Measurements from ENCODE around the genes SATB1, LRRC3B and SLC4A7.

GRCh38 chr3:18424397-18424793 is 744 bp downstream of the SATB1 start:
- PRO-cap, 3 experiments, result peak in 2 of 3 experiments; most common plus-strand start chr3:18424696 (in 2); most common minus-strand start chr3:18424539 (in 2)
- RAMPAGE, long total RNA, 4 experiments, result no peak in any of the 4 experiments
- RRBS, result no CpG with 5 or more reads among the region's 20 CpGs

- PRO-cap, 3 experiments, result peak in 3 of 3 experiments; most common plus-strand start chr3:18424949 (in 3); most common minus-strand start chr3:18425314 (in 3)
- RAMPAGE, long total RNA, 4 experiments, result no peak in any of the 4 experiments
- RRBS, result 2% methylated on average over 33 of the region's 82 CpGs
Measured at GRCh38 chr3:18424794-18425581, at the start of gene SATB1. TSS of gene SATB1 (minus strand) at chr3:18425339.

DNA sequence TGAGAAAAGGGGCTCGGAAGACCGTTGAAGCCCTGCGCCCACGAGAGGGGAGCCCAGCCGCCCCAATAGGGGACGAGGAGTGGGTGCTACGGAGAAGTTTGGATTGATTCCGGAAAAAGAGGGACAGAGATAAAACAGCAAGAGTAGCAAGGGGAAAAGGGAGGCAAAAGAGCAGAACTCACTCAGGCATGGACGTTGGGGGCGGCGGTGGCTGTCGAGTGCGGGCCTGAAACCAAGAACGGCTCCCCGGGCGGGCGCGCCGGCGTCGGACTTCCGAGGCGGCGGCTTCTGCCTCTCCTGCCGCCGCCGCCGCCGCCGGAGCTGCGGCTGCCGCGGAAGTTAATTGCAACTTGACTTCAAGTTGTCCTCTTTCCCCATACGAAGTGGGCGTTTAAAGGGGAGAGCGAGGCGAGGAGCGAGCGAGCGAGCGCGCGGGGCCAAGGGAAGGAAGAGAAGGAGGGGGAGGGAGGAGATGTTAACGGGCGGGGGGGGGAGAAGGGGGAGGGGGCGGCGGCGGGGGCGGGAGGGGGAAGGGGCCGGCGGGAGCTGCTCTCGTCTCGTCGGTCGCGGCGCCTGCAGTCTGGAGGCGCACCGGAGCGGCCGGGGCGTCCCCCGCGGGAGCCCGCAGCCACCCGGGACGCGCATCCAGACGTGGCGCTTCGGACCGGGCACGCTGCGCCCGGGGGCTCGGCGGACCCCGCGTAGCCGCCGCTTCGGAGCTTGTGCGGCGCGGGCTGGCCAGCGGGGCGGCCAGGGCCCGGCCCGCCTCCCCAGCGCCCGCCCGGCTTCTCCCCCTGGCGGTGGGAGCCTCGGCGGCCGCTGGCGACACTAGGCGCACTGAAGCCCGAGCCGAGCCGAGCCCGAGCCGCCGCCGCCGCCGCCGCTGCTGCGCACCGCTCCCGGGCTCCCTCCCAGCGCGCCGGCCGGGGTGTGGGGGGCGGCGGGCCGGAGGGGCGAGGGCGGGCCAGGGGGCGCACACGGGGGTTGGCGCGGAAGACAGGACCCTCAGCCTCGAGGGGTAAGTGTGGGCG is 19.6 kb upstream of the SATB1 start:
- PRO-cap, 3 experiments, result peak in 3 of 3 experiments; most common plus-strand start position 578 of the sequence (in 3); most common minus-strand start position 329 of the sequence (in 3)
- RAMPAGE, long total RNA, 4 experiments, result no peak in any of the 4 experiments
- RRBS, result under 1% methylated on average over 36 of the region's 126 CpGs

DNA sequence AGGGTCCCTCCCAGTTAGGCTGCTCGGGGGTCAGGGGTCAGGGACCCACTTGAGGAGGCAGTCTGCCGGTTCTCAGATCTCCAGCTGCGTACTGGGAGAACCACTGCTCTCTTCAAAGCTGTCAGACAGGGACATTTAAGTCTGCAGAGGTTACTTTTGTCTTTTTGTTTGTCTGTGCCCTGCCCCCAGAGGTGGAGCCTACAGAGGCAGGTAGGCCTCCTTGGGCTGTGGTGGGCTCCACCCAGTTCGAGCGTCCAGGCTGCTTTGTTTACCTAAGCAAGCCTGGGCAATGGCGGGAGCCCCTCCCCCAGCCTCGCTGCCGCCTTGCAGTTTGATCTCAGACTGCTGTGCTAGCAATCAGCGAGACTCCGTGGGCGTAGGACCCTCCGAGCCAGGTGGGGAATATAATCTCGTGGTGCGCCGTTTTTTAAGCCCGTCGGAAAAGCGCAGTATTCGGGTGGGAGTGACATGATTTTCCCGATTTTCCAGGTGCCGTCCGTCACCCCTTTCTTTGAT is 268.5 kb upstream of the SATB1 start:
- PRO-cap, 3 experiments, result no peak in any of the 3 experiments
- RAMPAGE, long total RNA, 4 experiments, result no peak in any of the 4 experiments
- RRBS, result no CpG with 5 or more reads among the region's 22 CpGs

DNA sequence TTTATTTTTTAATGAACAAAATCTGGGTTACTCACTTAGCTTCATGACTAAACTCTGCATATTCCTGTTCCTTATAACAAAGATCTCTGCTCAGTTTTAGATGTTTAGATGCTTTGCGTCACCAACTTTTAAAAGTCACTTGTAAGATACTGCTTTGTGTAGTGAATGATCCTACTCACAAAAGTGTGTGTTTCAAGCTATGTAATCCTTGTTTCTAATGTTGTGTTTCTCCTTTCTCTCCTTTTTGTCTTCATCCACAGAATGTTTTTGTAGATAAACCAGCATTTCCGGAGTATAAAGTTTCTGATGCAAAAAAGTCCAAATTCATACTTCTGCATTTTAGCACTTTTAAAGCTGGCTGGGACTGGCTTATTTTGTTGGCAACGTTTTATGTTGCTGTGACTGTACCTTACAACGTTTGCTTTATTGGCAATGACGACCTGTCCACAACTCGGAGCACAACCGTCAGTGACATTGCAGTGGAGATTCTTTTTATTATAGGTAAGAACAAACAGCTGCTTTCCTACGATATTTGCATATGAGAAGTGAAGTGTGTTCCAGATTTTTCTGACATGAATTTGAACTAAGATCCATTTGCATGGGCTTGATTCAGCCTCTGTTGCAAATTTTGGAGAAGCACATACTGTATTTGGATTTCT is 199.3 kb downstream of the KCNH8 start:
- PRO-cap, 3 experiments, result no peak in any of the 3 experiments
- RAMPAGE, long total RNA, 4 experiments, result no peak in any of the 4 experiments
- RRBS, result no CpG with 5 or more reads among the region's 8 CpGs

DNA sequence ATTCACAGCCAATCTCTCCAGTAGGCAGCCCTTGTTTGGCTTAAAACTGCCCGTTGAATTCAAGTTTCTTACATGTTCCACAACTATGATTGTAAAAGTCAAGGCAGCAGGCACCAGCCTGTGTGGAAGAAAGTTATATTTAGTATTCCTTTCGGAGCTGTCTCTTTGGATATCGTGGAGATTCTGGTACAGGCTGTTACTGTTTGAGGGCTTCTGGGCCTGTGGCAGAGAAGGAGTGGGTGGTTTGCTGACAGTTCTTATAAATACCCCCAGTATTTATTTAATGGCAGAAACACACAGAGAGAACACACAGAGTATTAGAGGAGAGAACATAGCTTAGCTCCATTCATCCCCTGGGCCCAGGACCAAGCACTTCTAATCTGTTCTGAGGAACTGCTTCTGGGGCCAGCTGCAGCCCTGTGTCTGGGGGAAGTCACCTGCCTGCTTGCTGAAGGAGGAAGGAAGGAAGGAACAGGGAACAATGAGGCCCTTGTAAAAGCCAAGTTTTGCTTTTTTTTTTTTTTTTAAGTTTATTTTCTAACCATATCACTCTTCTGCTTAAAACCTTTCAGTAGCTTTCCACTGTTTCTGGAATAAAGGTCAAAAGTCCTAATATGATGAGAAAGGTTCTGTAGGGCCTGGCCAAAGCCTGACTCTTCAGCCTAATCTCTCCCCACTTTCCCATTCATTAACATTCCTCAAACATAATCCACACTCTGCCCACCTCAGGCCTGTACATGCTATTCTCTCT is 11.7 kb upstream of the PP2D1 start:
- PRO-cap, 3 experiments, result no peak in any of the 3 experiments
- RAMPAGE, long total RNA, 4 experiments, result no peak in any of the 4 experiments
- RRBS, result no CpG with 5 or more reads among the region's 3 CpGs

GRCh38 chr3:20182216-20182548 is 3.8 kb downstream of the SGO1 start:
- PRO-cap, 3 experiments, result no peak in any of the 3 experiments
- RAMPAGE, long total RNA, 4 experiments, result no peak in any of the 4 experiments
- RRBS, result no CpG with 5 or more reads among the region's 3 CpGs

DNA sequence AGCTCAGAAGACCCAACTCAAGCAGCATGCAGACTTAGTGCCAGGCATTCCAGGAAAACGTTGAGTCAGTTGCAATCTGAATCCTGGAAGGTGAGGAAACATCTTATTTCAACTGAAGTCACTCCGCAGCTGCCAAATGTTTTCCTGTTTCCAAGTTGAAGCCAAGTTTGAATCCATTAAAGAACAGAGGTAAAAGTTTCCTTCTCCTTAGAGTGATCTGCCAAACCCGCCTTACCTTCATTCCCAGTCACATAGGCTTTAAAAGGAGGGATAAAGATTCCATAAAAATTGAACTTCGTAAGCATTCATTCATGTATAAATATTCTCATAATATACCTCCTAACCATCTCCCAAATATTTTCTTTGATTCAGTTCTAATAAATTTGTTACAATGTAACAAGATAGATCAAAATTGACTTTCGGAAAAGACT is 126.3 kb downstream of the ZNF385D start:
- PRO-cap, 3 experiments, result no peak in any of the 3 experiments
- RAMPAGE, long total RNA, 4 experiments, result no peak in any of the 4 experiments
- RRBS, result no CpG with 5 or more reads among the region's 5 CpGs

DNA sequence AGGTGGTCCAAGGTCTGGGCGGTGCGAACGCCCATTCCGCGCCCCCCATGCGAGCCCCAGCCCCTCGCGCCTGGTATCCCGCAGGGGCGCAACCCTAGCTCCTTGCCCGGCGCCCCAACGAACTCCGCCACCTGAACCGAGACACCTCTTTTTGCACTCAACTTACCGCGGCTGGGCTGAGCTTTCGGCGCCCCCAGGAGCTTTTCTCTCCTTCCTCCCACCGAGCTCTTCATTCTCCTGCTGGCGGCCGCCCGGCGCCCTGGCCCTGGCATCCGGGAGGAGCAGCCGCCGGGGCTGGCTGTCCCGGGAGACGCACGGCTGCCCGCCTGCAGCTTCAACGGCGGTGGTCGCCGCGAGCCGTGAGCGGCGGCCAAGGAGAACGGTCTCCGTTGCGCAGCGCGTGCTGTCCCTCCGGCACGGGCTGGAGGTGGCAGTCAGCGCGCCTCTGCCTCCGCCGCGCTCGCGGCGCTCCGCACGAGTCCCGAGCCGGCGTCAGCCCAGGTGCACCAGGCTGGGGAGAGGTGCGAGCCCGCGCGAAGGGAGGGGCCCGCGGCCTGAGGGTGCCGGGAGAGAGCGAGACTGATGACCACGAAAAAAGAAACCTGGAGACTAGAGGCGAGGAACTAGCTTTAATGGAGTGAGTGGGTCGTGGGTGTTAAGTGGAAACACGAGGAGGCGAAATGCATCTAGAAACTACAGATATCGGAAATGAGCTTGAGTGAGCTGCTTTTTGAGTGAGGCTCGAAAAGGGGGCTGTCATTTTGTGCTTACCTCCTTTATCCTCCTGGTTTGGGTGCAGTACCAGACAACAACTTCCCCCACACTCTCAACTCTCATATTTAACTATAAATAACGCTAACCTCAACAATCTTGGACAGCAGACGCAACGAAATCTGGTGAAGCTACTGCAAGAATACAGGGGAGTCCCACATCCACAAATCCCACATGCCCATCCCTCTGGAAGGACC is 621.6 kb upstream of the ZNF385D start:
- PRO-cap, 3 experiments, result no peak in any of the 3 experiments
- RAMPAGE, long total RNA, 4 experiments, result no peak in any of the 4 experiments
- RRBS, result 2% methylated on average over 30 of the region's 77 CpGs

GRCh38 chr3:23263877-23264548 is 60.9 kb downstream of the UBE2E2 start:
- PRO-cap, 3 experiments, result no peak in any of the 3 experiments
- RAMPAGE, long total RNA, 4 experiments, result no peak in any of the 4 experiments
- RRBS, result no CpG with 5 or more reads among the region's 8 CpGs

GRCh38 chr3:23804167-23804686 is 1.5 kb upstream of the UBE2E1 start:
- PRO-cap, 3 experiments, result no peak in any of the 3 experiments
- RAMPAGE, long total RNA, 4 experiments, result no peak in any of the 4 experiments
- RRBS, result no CpG with 5 or more reads among the region's 2 CpGs

- PRO-cap, 3 experiments, result no peak in any of the 3 experiments
- RAMPAGE, long total RNA, 4 experiments, result no peak in any of the 4 experiments
- RRBS, result no CpG with 5 or more reads among the region's 5 CpGs
Measured at GRCh38 chr3:23820638-23821578, 15.2 kb downstream of the UBE2E1 start.

DNA sequence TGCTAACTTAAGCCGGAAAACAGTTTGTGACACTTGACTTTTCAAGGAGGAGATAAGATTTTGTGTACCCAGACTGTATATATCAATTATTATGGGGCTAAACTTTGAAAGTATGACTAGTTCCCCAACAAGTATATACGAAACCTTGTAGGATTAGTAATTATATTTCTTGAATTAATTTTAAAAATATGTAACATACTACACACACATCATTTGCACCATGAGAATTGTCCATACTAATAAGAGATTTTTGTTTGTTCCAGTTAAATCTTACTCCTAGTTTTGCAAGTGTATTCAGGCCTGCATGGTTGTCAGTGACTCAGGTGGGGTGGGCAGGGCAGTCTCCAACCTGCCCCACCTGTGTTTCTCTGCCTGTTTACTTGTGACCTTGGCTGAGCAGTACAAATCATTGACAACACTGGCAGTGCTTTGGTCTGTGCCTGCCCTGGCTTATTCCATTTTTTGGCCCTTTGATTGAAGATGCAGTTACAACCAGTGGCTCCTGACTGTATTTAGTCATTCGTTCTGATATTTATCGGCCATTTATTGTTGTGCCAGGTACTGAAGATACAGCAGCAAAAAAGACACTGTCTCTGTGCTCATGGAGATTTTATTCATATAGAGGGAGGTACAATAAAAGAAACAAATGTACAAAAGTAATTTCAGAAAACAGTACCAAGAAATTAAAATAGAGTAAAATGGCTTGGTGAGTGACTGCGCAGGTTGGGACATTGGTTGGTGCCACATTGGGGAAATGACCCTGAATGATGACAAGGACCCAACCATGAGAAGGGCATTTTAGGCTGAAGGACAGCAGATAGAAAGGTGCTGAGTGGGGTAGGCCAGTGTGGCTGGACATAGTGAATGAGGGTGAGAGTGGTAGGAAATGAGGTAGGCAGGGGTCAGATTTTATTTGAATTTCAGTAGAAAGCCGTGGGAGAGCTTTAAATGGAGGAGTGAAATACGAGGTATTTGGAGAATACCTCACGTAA is 19.4 kb downstream of the UBE2E1 start:
- PRO-cap, 3 experiments, result no peak in any of the 3 experiments
- RAMPAGE, long total RNA, 4 experiments, result no peak in any of the 4 experiments
- RRBS, result no CpG with 5 or more reads among the region's 8 CpGs

DNA sequence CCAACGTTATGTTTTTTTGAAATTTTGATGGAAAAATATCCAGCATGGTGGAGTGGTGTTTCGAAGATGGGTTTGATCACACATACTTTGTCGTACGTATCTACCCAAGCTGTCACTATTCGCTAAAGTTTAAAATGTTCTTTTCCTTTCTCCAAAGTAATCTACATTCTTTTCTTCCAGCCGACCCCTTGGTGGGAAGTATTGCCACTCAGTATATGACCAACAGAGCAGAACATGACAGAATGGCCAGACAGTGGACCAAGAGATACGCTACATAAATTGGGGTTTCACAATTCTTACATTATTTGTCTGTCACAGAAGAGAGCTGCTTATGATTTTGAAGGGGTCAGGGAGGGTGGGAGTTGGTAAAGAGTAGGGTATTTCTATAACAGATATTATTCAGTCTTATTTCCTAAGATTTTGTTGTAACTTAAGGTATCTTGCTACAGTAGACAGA is 26.4 kb downstream of the NKIRAS1 start:
- PRO-cap, 3 experiments, result no peak in any of the 3 experiments
- RAMPAGE, long total RNA, 4 experiments, result no peak in any of the 4 experiments
- RRBS, result no CpG with 5 or more reads among the region's 7 CpGs

DNA sequence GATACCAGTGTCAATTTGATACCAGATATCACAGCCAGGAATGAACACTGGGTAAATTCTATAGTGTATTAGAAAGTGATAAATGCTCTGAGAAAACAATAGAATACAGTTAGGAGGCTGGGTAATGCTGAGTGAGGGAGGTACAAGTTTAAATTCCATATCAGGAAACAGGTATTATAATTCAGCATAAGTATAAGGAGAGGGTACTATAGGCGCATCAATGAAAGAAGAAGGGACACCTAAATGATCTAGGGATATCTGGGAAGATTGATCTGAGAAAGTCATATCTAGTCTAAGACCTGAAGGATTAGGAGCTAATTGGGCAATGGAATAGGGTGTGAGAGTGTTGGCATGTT is 36.3 kb upstream of the THRB start:
- PRO-cap, 3 experiments, result no peak in any of the 3 experiments
- RAMPAGE, long total RNA, 4 experiments, result no peak in any of the 4 experiments
- RRBS, result no CpG with 5 or more reads among the region's 1 CpG

GRCh38 chr3:25038764-25039408 is 389.2 kb upstream of the RARB start:
- PRO-cap, 3 experiments, result no peak in any of the 3 experiments
- RAMPAGE, long total RNA, 4 experiments, result no peak in any of the 4 experiments
- RRBS, result no CpG with 5 or more reads among the region's 5 CpGs

DNA sequence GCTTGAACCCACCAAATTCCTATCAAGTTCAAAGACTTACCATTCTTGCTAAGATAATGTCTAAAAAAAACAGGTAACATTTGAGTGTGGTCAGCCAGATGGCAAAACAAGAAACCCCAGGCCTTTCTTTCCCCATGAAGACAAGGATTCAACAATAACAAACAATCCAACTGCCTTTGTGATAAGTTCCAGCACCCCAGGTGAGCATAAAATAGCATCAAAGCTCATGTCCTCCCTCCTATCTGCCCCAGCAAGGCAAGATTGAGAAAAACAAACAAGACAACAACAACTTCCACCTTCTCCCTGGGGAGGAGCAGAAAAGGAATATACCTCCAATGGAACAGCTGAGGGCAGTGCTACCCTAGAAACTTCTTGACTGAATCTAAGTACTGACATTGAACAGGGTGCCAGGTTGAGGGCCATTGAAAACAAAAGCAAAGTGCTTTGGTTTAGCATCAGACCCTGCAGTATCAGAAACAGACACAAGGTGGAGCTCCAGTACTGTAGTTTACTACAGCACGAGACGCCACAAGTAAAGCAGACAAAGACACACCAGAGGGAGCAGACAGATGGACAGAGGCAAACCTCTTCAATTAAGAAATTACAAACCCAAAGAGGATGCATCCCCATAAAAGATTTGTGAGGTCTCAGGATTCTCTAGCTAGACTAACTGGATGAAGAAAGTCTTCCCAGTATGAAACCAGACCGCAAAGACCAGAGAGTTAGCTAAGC is 16.8 kb downstream of the TOP2B start:
- PRO-cap, 3 experiments, result no peak in any of the 3 experiments
- RAMPAGE, long total RNA, 4 experiments, result no peak in any of the 4 experiments
- RRBS, result no CpG with 5 or more reads among the region's 3 CpGs

DNA sequence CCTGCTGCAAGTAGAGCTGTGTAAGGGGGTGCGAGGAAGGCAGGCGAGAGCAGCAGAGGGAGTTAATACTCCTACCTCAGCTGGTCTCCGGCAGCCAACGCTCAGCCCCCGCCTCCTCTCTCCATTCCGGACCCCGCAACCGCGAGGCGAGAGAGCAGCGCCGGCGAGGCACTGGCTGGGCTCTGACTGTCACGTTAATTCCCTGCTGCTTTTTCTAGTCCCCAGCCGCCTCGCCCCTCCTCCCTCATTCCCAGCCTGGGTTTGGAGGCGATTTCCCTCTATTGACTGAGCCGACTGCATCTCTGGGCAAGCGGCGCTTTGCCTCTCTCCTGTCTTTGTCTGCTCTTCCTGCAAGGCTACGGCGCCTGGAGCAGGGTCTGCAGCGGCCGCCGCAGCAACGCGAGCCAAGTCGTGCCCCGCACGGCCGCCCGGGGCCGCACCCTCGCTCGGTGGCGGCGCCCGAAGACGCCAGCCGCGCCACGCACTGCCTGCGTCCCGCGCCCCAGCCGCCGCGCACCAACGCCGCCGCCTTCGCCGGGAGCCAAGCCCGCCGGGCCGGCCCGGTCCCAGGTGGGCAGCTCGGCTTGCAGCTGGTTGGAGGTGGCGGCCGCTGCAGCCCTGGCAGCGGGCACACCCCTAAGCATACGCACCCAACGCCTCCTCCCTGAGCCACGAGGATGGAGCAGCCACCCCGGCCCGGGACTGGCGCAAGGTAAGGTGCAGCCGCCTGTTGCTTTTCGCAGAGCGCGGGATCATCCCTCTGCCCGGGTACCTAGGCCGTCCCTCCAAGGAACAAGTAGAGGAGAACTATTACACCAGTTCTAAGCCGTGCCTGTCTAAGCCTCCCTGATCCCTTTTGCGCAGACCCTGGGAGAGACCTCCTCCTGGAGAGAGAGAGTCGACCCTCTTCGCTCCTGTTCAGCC is at the start of gene LRRC3B:
Gene LRRC3B (plus strand): TSS at position 247 of the 924 bp plus-strand sequence.
- PRO-cap, 3 experiments, result no peak in any of the 3 experiments
- RAMPAGE, long total RNA, 4 experiments, result no peak in any of the 4 experiments
- RRBS, result 2% methylated on average over 22 of the region's 77 CpGs

DNA sequence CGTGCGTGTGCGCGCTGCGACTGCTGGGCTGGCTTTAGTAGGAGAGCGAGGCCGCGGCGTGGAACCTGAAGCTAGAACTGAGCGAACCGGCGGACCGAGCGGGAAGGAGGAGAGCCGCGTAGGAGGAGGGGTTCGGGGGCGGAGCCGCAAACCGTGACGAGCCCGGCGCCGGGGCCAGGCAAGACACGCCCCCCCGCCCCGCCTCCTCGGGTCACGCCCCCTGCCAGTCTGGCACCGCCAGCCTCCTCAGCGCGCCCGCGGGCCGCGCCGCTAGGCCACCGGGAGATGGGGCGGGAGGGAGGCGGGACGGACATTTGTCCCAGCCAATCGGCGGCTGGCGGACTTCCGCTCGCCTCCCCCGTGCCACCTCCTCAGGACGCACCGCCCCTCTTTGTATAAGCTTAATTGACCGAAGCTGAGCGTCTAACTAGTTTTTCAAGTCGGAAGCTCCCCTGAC is at the start of gene SLC4A7:
Gene SLC4A7 (minus strand): TSS at position 79 of the 457 bp plus-strand sequence.
- PRO-cap, 3 experiments, result peak in 3 of 3 experiments; most common plus-strand start position 430 of the sequence (in 3); most common minus-strand start position 79 of the sequence (in 3)
- RAMPAGE, long total RNA, 4 experiments, result start-site peak on the minus strand in 1 of 4 experiments, centred at position 106 of the sequence, 5 reads per replicate
- RRBS, result under 1% methylated on average over 31 of the region's 52 CpGs

- PRO-cap, 3 experiments, result no peak in any of the 3 experiments
- RAMPAGE, long total RNA, 4 experiments, result no peak in any of the 4 experiments
- RRBS, result no CpG with 5 or more reads among the region's 3 CpGs
Measured at GRCh38 chr3:27585334-27585813, 101.2 kb upstream of the SLC4A7 start.